ENCODE measurements around a stretch of chr7.

- PRO-cap = no peak
Measured at GRCh38 chr7:138752267-138753038, 45.3 kb upstream of the TMEM213 start.

DNA sequence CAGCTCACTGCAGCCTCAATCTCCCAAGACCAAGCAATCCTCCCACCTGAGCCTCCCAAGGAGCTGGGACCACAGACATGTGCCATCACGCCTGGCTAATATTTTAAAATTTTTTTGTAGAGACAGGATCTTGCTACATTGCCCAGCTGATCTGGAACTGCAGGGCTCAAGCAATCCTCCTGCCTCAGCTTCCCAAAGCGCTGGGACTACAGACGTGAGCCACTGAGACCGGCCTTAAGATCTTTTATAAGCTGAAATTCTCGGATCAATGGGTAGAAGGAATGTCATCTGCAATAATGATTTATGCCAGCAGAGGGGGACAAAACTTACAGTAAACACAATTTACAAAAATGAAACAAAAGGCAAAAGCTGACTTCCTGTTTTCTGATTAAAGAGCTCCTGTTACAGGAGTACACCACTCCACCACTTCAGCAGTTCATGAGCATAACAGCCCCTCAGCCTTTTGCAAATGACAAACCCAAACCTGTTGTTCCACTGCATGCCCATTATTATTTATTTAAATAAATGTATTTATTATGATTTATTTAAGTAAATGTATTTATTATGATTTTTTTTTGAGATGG lies 88.4 kb upstream of the ATP6V0A4 start:
- PRO-cap = unidirectional peak, plus-strand start at position 387 of the sequence

- PRO-cap = no peak
Measured at GRCh38 chr7:138935306-138935777, 45.8 kb downstream of the KIAA1549 start.

- PRO-cap = no peak
Measured at GRCh38 chr7:139062199-139062896, 26.5 kb upstream of the ZC3HAV1L start.

DNA sequence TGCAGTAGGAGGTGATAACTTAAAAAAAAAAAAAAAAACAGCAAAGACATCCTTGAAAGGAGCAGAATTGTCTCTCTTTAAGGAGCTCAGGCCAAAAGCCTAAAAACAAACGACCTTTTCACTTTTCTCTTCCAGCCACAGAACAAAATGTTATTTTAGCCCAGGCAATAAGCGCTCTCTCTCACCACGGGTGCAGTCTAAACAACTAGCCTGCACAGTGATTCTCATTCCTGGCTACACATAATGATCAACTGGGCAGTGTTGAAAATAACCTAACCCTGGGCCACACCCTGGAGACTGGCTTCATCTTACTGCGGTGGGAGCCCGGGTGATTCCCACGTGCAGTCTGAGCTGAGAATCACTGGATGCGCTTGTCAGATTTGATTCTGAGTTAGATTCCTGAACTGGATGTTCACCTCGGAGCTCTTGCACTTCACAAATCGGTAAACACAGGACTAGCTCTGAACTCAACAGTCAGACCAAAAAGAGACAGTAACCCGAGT lies 15.0 kb downstream of the ZC3HAV1 start:
- PRO-cap = no peak

- PRO-cap = no peak
Measured at GRCh38 chr7:139101779-139102592, 7.5 kb downstream of the ZC3HAV1 start.

- PRO-cap = bidirectional peak, plus-strand start at chr7:139108798, minus-strand start at chr7:139108691
Measured at GRCh38 chr7:139108546-139108749, 1.1 kb downstream of the ZC3HAV1 start.

GRCh38 chr7:139261110-139261765 lies 30.2 kb downstream of the UBN2 start:
- PRO-cap = no peak

DNA sequence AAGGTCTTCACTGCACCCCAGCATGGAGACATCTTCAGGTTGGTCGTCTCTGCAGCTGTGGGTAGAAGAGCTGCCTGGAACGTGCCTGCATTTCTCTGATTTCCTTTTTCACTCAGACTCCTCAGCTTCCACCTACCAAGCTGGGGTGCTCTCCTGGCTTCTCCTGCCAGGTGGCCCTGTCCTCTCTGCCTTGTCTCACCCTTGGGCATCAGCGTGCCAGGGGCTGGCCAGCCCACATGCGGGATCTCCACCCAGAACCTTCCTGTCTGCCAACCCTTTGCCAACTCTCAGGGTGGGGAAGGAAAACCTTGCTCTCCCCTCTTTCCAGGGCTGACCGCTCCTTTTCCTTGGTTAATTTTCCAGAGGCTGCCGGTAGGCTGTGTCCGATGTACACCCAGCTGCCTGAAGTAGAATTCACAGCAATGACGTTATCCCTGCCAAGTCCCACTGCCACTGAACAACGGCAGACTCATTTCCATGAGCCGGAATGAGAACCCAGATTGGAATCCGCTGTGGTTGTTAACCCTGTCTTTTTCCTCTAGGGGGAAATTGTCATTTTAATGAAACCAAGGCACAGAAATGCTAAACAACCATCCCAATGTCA lies 30.6 kb downstream of the KLRG2 start:
- PRO-cap = no peak

DNA sequence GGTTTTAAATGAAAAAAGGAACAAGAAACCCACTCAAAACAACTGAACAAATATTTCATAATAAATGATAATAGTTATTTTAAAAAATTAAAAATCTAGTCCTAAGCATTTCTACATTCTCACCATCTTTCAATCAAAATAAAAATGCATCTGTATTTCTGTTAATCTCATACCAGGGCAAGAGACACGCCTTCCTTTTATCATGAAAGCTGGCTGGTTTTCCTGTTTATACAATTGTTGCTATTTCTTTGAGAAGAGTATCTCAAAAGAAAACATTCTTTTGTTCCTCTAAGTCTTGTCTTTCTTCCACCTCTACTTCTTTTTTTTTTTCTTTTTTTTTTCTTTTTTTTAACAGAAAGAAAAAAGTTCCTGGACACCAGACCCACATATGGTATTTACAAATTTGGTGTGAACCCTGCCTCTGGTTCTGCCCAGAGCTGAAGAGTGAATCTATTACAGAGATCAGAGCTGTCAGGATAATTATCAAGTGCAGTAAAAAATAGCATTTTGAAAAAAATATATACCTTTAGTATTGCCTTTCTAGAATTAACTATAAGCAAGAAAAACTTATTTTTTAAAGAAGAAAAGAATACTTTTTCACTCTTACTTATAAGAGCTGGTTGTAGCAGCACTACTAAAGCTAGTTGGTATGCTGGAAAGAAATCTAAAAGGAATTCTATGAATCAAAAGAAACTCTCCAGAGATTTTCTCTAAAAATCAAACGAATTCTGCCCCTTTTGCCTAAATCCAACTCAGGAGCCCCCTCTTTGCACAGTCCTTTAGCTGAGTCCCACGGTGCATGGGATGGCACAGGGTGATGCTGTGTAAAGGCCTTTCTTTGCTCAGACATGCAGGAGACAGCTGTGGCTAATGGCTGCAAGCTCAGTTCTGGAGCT lies 42.1 kb downstream of the CLEC2L start:
- PRO-cap = no peak

DNA sequence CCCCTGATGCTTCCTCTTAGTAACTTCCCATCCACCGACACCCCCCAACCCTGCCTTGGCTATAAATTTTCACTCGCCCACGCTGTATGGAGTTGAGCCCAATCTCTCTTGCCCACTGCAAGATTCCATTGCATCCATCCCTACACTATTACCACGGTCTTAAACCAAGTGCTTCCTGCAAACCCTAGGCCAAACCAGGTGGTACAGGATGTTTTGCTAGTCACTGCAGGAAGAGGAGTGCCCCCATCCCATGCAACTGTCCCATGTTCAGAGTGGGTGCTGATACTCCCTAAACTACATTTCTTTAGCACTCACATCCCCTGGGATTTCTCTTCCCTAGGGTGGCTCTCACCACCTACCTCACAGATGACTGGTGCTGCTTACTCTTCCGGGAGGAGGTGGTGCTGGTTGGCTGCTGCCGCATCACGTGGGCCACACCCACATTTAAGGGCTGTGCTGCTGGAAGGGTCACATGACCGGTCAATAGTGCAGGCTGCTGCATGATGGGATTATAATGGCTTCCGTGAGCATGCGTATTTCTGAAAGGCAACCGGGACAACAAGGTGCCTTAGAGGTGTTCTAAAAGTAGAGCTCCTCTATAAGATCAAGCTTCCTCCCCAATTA lies 76.7 kb downstream of the CLEC2L start:
- PRO-cap = no peak

DNA sequence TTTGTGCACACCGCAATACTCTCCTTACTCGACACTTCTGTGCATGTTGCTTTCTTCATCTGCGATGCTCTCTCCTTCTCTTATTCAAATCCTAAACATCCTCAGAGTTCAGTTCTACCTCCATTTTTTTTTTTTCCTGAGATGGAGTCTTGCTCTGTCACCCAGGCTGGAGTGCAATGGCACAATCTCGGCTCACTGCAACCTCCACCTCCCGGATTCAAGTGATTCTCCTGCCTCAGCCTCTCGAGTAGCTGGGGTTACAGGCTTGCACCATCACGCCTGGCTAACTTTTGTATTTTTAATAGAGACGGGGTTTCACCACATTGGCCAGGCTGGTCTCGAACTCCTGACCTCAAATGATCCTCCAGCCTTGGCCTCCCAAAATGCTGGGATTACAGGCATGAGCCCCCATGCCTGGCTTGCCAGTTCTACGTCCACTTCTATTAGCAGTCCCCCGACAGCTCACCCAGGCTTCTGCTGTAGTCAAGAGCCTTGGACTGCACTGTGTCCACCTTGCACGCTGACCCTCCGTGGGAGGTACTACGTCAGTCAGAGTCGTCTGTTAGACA lies 121.0 kb downstream of the HIPK2 start:
- PRO-cap = no peak

- PRO-cap = no peak
Measured at GRCh38 chr7:139679974-139680610, 97.7 kb downstream of the HIPK2 start.

GRCh38 chr7:139732168-139732641 lies 45.6 kb downstream of the HIPK2 start:
- PRO-cap = no peak

- PRO-cap = no peak
Measured at GRCh38 chr7:139734645-139734955, 43.2 kb downstream of the HIPK2 start.

GRCh38 chr7:139820113-139820523 lies 8.9 kb upstream of the TBXAS1 start:
- PRO-cap = no peak

- PRO-cap = no peak
Measured at GRCh38 chr7:139937666-139937914, 108.5 kb downstream of the TBXAS1 start.

GRCh38 chr7:140210029-140210624 lies 33.3 kb upstream of the KDM7A start:
- PRO-cap = no peak

GRCh38 chr7:140358290-140359059 lies 39.9 kb downstream of the SLC37A3 start:
- PRO-cap = no peak

DNA sequence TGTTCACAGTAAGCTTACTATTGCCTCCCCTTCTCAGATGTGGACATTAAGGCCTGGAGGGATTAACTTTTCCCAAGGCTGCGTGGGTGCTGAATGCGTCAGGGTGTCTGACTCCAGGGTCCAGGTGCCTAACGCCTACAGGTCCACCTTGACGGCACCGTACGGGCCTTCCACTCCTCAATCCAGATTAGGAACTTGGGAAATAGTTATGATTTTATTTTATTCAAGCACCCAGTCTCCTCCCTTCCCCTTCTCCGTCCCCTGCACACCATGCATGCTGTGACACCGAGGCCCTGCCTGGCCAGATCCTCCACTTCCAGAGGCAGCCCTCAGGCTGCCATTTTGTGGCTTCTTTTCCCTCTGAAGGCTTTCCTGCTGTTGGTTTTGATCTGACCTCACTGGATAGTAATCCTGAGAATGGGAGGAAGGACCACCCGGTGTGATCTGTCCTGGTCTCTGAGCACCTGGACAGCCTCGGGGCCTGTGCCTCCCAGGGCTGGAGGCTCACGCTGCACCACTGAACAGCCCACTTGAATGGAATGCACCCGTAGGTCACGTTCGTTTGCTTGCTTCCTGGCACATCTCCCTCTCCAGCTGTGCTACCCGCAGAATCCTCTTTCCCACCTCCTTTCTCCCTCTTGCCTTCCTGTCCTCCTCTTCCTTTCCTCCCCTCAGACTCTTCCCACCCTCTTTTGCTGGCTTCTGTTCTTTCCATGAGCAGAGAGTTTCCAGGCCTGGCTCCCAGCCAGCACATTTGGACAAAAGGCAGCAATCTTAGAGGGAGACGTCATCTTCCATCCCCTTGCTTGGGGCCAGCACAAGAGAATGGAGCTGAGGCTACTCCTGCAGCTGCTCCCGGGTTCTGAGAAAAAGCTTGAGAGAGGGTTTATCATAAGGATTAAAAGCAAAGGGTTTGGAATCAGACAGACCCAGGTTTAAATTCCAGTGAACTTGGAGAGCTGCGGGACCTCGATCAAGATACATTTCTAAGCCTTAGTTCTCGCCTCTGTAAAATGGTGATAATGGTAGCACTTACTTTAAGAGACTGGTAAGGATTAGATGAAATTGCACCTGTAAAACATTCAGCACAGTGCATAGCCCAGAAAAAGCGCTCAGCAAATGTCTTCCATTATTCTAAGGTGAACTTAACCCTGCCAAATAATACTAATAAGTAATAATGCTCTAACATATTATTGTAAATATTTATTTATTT lies 14.2 kb downstream of the DENND2A start:
- PRO-cap = no peak

Data from REH cell (cell line).